Diencephalon (tissue), 2 donors: ENCODE results near the genes MMP10, MMP13 and DYNC2H1.

DNA sequence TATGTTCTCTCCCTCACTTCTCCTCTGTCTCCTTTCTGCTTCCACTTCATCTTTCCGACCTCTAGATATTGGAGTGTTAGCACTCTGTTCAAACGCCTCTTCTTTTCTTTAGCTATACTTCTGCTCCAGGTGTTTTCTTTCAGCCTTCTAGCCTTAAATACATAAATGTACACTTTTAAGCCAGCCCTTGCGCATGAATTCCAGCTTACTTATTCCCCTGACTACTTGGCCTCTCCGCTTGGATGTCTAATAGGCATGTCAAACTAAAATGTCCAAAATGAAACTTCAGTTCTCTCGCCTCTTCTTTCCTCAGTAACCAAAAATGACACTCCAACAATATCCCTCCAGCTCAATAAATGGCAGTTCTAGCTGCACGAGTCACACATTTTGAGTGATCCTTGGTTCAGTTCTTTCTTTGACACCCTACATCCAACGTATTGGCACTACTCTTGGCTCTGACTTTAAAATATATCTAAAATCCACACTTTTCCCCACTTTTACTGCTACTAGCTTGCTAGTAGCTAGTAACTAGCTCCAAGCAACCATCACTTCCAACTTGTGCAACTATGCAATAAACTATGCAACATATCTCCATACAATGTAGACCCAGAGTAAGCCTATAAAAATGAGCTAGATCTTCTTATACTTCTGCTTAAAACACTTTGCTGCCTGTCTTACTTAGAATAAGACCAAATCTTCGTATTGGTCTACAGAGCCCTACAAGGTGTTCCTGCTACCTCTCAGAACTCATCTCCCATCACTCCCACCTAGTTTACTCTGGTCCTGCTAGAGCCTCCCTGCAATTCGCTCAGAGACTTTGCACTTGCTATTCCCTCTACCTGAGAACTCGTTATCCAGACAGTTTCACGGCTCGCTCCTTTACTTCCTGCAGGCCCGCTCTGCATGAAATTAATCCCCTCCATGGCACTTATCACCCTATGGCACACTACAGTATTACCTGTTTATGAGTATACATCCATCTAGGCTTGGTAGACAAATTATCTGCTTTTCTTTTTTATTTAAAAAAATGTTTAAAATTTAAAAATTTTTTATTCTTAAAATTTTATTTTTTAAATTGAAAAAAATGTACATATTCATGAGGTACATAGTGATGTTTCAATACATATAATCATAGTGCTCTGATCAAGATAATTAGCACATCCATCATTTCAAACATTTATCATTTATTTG lies 93.4 kb downstream of the MAML2 start:
- RAMPAGE, long total RNA = no peak

DNA sequence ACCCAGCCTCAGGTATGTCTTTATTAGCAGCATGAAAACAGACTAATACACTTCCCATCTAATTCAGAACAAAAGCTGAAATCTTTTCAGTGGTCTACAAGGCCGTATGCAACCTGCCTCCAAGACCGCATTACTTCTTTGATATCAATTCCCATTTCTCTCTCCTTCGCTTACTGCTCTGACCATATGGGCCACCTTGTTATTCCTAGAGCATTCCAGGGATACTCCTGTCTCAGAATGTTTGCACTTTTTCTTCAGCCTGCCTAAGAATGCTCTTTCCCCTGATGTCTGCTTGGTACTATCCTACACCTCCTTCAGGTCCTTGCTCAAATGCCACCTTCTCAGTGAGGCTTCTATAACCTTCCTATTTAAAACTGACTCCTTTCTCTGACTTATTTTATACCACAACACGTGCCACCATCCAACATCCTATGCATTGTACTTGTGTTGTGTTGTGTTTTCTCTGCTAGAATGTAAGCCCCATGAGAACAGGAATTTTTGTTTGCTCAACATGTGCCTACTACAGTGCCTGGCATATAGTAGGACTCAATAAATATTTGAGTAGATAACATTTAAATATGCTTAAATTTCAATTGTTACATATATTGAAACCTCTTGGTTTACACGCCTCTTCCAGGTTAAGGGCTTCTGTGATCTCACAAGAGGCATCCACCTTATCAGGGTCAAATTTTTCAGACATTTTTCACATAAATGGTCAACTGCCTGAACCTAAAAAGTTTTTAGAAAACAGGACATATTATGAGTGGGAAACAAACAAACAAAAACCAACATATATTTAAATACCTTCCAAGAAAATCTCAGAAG lies 71.0 kb downstream of the MAML2 start:
- RAMPAGE, long total RNA = no peak

GRCh38 chr11:96283689-96284687 lies 59.0 kb downstream of the MAML2 start:
- RAMPAGE, long total RNA = no peak

DNA sequence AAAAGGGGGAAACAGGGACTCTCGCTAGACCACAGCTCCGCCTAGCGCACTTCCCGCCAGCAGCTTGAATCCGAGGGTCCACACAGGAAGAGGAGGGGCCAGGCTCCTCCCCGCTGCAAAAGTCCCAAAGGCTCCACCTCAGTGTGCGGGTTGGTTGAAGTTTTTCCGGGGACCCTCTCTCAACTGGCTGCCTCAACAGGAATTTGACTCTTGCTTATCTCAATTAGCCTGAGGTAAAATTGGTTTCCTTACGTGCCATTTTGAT lies 950.8 kb upstream of the CNTN5 start:
- RAMPAGE, long total RNA = no peak

- RAMPAGE, long total RNA = no peak
These were observed 219.9 kb downstream of the CNTN5 start for GRCh38 chr11:99240535-99241108.

DNA sequence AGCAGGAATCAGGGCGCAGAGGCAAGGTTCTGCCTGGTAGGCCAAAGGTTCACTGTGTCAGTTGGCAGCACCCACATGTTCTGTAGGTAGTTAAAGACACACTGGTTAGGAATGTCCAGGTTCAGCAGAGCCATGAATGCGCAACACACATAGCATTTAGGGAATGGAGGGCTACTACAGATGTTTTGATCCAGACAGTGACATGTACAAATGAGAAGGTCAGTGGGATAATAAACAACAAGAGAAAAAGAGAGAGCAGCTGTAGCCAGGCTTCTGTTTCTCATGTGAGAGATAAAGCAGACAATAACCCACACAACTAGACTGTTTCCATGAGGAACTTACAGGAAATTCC lies 56.2 kb upstream of the ARHGAP42 start:
- RAMPAGE, long total RNA = no peak

DNA sequence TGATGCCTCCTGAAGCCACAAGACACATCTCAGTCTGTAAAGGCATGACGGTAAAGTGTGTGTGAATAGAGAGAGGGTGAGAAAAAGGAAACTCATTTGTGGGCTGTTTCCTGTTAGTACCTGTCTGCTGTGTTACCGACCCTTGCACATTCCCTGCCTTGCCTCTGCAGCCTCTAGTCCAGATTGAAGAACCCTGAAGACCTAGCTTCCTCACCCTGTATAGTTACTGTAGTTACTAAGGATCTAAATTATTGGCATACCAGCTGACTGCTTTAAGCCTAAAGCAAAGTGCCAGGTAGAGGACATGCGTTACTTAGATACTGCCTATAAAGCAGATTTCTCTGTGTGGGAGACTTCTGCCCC lies 54.3 kb downstream of the ARHGAP42 start:
- RAMPAGE, long total RNA = no peak

- RAMPAGE, long total RNA = no peak
These were observed 55.0 kb downstream of the YAP1 start for GRCh38 chr11:102164945-102166018.

GRCh38 chr11:102287953-102288321 lies 29.3 kb upstream of the BIRC3 start:
- RAMPAGE, long total RNA = no peak

GRCh38 chr11:102338388-102339006 lies 8.5 kb upstream of the BIRC2 start:
- RAMPAGE, long total RNA = no peak

- RAMPAGE, long total RNA = no peak
These were observed 14.5 kb downstream of the BIRC2 start for GRCh38 chr11:102361442-102361984.

DNA sequence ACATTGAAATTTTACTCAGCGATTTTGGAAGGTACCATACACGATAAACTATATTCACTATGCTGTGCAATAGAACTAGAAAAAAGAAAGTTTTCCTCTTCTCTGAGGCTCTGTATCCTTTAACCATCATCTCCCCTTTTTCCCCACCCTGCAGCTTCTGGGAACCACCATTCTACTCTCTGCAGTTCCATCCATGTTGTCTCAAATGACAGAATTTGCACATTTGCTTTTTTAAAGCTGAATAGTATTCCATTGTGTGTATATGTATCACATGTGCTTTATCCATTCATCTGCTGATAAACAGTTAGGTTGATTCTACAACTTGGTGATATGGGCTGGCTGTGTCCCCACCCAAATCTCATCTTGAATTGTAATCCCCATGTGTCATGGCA lies 21.2 kb downstream of the TMEM123 start:
- RAMPAGE, long total RNA = no peak

DNA sequence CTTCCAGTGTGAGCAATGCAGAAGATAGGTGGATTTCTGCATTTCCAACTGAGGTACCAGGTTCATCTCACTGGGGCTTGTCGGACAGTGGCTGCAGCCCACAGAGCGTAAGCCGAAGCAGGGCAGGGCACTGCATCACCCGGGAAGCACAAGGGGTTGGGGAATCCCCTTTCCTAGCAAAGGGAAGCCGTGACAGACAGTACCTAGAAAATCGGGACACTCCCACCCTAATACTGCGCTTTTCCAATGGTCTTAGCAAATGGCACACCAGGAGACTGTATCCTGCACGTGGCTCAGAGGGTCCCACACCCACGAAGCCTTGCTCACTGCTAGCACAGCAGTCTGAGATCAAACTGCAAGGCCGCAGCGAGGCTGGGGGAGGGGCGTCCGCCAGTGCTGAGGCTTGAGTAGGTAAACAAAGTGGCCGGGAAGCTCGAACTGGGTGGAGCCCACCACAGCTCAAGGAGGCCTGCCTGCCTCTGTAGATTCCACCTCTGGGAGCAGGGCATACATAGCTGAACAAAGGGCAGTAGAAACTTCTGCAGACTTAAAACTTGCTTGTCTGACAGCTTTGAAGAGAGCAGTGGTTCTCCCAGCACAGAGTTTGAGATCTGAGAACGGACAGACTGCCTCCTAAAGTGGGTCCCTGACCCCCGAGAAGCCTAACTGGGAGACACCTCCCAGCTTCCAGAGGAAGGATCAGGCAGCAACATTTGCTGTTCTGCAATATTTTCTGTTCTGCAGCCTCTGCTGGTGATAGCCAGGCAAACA lies 13.7 kb downstream of the TMEM123 start:
- RAMPAGE, long total RNA = no peak

- RAMPAGE, long total RNA = no peak
These were observed at the start of gene MMP10 for GRCh38 chr11:102780409-102780947. MMP10 (minus strand) TSS chr11:102780628.

DNA sequence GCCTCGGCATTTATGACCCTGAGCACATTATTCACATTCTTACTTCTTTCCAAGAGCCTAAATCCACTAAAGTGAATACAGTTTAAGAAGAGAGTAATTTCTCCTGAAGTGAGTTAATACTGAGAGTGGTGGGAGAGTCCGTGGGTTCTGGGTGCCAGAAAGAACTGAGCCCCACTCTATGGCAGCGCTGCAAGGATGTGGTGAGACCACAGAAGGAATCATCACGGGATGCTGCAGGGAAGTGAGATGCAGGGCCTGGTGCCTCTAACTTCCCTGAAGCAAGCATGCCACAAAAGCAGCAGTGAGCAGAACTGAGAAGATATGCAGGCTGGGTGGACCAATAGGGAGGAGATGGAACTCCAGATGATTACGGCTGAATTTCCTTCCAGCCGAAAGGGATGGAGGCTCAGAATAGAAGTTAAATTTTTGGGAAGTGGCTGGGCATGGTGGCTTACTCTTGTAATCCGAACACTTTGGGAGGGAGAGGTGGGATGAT lies 5.0 kb upstream of the MMP12 start:
- RAMPAGE, long total RNA = no peak

DNA sequence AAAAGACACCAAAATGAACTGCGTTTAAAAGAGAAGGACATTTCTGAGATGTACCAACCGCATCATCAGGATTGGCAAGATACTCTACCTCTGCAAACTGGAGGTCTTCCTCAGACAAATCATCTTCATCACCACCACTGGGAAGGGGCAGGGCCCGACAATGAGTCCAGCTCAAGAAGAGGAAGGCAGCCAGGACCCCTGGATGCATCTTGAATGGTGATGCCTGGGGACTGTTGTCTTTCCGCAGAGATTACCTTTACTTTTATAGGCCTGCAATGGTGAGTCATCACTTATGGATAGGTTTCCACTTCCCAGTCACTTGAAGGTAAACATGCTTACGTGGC lies at the start of gene MMP13:
TSS of gene MMP13 (minus strand) at position 235 of the 344 bp plus-strand sequence.
- RAMPAGE, long total RNA = no peak

DNA sequence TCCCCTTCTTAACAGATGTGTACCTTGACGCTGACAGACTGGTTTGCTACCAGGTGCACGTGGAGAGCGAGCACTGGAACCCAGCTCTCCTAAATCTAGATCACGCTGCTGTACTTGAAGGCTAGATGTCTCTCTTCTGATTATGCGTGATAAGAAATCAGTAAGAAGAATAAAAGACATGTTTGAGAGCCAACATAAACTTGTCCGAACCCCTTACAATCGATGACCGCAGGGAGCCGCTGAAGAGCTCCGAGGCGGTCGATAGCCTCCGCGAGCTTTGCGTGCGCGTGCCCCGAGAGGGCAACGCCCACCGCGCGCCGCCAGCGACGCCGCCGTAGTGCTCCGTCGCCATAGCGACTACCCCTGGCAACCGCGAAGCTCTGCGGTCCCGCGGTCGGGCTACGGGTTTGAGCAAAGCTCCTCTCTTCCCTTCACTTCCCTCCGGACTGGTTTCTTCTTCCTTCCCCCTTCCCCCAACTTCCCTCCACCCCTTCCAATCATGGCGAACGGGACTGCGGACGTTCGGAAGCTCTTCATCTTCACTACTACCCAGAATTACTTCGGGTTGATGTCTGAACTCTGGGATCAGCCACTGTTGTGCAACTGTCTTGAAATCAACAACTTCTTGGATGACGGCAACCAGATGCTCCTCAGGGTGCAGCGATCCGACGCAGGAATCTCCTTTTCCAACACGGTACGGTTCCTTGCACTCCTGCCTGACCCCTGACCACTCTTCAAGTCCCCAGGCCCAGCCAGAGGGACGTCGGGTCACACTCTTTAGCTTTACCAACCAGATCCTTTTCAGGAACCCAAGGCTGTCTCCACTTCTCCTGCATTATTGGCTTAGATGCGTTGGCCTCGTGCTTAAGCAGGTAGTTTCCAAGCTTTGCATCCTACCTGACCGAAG lies at the start of gene DYNC2H1:
TSS of gene DYNC2H1 (plus strand) at position 351 of the 907 bp plus-strand sequence.
- RAMPAGE, long total RNA = no peak

DNA sequence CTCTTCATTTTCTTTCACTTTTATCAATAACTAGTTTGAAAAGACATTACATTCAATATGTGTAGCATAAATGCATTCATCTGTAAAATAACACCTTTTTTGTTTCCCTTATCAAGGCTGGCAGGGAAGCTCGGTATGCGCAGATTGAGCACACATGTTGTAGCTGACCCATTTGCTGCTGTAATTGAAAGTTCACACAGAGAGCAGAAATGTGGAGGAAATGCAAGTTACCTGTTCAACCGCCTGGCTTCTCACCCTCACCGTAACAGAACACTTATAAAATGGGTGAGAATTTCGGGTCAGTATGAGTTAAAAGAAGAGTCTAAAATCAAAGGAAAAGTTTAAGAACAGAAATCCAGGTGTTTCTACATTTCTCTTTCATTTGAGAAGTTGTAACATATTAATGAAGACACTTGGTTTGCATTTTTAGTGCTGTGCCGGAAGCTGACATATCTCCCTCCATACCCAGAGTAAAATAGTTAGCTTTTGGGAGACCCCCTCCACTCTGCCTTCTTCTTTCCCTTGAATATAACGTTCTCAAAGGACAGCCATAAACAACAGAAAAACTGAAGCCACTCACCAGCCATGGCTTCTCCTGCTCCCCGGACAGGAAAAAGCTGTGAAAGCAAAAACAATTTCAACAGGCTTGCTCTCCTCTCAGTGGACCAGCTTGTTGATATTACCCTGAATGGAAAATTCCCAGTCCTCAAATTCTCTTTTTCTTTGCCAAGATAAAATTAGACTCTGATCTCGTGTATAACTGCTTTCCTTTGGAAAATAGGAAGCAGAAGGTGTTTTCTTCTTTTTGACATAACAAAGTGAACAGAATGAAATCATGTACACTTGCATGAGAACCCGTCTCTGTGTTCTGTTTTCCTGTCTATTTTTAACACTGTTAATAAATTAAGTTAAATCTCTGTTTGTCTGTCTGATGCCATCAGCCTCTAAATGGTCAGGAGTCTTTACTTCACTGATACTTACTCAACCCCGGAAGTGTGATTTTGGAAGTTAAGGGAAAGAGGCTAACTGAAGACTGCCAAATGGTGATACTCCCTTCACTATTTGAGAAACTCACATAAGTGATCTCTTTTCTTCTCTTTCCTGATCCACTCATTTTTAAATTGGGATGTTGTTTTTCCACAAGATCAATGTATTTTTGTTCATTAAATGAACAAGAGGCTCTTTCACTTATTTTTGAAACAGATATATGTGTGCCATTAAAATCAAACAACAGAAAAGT lies 70.1 kb downstream of the CASP4 start:
- RAMPAGE, long total RNA = no peak

GRCh38 chr11:104994914-104995230 lies 26.5 kb upstream of the CASP4 start:
- RAMPAGE, long total RNA = no peak

DNA sequence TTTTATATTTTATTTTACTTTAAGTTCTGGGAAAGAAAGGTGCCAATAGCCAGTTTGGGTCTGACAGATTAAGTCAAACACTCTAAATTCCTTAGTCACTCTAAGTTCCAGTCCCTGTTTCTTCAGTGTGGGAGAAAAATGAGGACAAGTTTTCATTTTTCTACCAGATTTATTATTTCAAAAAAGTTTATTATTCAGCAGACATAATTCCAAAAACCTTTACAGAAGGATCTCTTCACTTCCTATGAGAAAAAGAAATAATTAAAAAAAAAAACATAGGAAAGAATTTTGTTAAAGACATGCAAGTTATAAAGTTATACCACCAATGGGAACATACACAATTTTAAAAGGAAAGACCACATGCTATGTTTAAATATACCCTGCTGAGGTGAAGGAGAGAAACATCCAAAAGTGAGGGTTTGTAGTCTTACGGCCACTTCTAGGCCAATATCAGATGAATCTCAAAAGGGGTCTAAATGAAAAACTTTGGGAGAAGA lies 2.4 kb upstream of the CASP5 start:
- RAMPAGE, long total RNA = no peak